ENCODE results near the gene HOMER2.

DNA sequence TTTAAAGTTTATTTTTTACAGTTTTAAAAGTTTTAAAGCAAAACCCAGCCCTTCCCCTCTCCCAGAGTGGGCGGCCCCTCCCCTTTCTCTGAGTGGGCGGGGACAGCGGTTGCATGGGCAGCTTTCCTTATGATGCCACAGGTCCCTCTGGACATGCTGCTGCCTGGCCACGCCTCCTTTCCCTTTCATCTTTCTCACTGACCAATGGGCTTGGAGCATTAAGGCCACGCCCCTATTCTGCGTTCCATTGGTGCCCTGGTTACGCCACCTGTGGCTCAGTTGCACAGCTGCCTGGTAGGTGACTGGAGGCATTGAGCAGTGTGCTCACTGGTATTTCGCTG, 21.0 kb downstream of the RPS17 start:
- PRO-cap, 4 experiments, result no peak in any of the 4 experiments
- RAMPAGE, long total RNA, 2 experiments, result no peak in any of the 2 experiments
- RRBS, result no CpG with 5 or more reads among the region's 8 CpGs

DNA sequence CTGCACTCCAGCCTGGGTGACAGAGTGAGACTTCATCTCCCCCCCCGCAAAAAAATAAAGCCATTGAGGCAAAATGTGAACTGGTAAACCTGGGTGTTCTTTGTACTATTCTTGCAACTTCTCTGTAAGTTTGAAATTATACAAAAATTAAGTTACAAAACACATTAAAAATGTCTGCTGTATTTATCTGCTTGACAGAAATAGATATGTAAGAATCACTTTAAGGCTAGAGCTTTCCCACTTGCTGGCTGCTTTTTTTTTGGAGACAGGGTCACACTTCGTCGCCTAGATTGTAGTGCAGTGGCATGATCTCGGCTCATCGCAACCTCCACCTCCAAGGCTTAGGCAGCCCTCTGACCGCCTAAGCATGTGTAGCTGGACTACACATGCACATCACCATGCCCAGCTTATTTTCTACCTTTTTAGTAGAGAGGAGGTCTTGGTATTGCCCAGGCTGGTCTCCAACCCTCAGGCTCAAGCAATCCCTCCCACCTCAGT, 4.7 kb downstream of the RPS17 start:
- PRO-cap, 4 experiments, result no peak in any of the 4 experiments
- RAMPAGE, long total RNA, 2 experiments, result no peak in any of the 2 experiments
- RRBS, result no CpG with 5 or more reads among the region's 6 CpGs

GRCh38 chr15:82536752-82537128, 3.5 kb downstream of the RPS17 start:
- PRO-cap, 4 experiments, result no peak in any of the 4 experiments
- RAMPAGE, long total RNA, 2 experiments, result no peak in any of the 2 experiments
- RRBS, result no CpG with 5 or more reads among the region's 5 CpGs

DNA sequence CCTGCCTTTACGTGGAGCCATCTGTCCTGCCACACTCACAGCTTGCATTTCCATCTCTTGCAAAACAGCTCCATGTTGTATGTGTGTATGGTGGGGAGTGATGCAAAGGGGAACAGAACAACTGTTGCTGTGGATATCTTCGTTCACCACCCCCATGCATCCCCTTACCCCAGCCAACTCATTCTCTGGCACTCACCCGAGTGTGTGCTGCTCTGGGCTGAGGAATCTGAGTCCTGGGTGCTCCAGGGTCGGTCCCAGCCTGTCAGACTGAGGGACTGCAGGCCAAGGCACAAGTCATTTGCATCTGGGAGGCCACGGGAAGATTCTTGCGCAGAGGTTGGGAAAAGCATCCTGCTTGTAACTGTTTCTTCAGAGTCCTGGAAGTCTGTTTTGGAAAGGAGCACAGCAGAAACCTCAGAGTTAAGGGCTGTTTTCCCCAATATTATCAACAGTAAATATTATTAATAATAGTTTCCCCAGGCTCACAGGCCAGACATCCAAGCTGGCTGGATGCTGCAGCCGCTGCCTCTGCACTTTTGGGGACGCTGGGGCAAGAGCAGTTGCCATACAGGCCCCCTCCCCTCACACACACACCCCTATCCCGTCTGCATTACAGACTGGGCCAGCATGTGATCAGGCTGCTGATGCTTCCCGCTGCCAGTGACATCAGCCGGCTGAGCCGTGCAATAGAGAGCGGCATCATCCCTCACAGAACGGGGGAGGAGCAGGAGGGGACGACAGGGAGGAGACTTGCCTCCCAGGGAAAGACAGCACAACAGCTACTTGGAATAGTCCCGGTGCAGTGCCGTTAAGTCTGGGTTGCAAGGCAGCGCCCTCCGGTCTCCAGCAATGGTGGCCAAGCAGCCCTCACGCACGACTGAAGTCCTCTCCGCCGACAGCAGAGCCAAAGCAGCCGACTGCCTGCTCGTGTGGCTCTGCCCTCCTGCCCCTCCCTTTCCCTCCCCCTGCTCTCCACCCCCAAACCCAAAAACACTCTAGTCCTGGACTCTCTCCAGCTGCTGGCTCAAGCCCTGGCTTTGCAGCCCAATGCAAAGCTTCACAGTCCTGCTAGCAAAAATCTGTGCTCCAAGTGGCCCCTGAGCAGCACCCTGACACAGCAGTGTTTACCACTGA, 31.3 kb upstream of the RPS17 start:
- PRO-cap, 4 experiments, result peak in 4 of 4 experiments; most common plus-strand start position 711 of the sequence (in 4); most common minus-strand start position 619 of the sequence (in 2)
- RAMPAGE, long total RNA, 2 experiments, result no peak in any of the 2 experiments
- RRBS, result 0% methylated on average over 3 of the region's 25 CpGs

DNA sequence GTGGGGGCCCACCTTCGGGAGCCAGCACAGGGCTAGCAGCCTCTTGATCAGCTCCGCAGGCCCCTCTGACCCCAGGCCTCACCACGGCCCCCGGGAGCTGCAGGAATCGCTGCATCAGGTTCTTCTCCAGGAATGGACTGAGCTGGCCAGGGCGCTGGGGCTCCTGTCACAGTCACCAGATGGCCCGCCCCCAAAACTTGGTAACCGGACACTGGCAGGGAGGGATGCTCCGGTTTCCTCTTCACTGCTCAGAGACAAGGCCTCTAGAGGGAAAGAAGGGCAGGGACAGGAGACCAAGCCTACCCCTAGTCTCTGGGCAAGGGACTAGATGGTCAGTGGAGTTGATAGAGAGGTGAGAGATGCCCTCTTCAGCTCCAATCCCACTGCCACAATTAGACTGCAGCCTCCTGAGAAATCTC, 9.9 kb downstream of the AP3B2 start:
- PRO-cap, 4 experiments, result no peak in any of the 4 experiments
- RAMPAGE, long total RNA, 2 experiments, result no peak in any of the 2 experiments
- RRBS, result 36% methylated on average over 6 of the region's 9 CpGs

DNA sequence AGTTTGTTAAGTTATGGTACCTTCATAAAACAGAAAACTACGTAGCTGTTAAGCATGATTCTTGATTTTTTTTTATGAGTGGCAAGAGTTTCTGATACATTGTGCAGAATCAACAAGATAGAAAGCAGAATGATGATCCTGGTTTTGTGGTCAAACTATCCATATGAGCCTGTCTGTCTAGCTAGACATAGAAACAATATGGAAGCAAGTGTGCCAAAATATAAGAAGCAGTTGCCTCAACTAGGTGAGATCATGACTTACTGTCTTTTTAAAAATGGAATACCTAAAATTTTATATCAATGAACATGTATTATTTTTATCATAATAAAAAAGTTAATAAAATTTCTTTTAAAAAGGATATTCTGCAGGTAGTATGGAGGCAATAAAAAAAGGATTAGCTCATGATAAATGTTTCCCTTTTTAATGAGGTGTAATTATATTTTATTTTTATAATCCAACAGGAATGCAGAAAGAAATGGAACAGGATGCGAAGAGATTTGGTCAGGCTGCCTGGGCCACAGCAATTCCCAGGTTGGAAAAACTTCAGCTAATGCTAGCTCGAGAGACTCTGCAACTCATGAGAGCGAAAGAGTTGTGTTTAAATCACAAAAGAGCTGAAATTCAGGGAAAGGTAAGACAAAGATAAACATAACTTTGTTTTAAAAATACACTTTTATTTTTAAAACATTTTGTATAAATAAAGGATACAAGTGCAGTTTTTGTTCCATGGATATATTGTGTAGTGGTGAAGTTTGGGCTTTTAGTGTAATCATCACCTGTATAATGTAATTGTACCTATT, 8.2 kb downstream of the WHAMM start:
- PRO-cap, 4 experiments, result no peak in any of the 4 experiments
- RAMPAGE, long total RNA, 2 experiments, result no peak in any of the 2 experiments
- RRBS, result no CpG with 5 or more reads among the region's 4 CpGs

DNA sequence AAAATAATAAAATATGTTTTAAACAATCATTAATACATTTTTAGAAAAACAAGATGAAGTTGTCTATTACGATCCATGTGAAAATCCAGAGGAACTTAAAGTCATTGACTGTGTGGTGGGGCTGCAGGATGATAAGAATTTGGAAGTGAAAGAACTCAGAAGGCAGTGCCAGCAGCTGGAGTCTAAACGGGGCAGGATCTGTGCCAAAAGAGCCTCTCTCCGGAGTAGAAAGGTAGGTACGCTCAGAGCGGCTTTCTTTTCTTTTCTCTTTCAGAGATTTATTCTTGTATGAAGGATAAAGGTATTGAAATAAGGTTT, 13.6 kb downstream of the WHAMM start:
- PRO-cap, 4 experiments, result no peak in any of the 4 experiments
- RAMPAGE, long total RNA, 2 experiments, result no peak in any of the 2 experiments
- RRBS, result no CpG with 5 or more reads among the region's 5 CpGs

GRCh38 chr15:82858849-82859280, 49.4 kb downstream of the WHAMM start:
- PRO-cap, 4 experiments, result no peak in any of the 4 experiments
- RAMPAGE, long total RNA, 2 experiments, result no peak in any of the 2 experiments
- RRBS, result no CpG with 5 or more reads among the region's 11 CpGs

DNA sequence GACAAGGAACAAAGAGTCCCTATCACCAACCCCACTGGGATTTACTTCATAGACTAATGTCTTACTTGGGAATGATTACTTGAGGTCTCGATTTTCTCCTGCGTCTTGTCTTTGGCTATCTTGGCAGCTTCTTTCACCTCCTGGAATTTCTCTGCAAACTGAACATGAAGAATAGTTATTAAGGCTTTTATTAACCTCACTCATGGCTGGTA, 54.6 kb downstream of the WHAMM start:
- PRO-cap, 4 experiments, result no peak in any of the 4 experiments
- RAMPAGE, long total RNA, 2 experiments, result no peak in any of the 2 experiments
- RRBS, result no CpG with 5 or more reads among the region's 2 CpGs

DNA sequence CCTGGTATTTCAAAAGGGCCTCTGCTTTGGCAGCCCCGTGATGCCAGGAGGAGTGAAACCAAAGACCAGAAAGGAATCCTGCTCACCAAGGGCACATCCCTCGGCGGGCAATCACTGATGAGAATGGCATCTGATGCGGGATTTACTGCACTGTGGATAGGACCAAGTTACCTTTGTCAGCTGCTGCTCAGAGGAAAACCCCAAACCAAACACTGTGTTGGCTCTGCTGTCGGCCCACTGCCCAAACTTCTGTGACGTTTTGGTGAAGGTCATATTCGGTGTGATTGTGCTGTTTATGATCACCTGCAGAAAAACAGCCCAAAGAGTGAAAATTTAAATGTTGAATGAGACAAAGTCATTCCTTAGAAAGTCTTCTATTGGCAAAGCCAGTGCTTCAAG, 65.7 kb downstream of the WHAMM start:
- PRO-cap, 4 experiments, result no peak in any of the 4 experiments
- RAMPAGE, long total RNA, 2 experiments, result no peak in any of the 2 experiments
- RRBS, result no CpG with 5 or more reads among the region's 7 CpGs

DNA sequence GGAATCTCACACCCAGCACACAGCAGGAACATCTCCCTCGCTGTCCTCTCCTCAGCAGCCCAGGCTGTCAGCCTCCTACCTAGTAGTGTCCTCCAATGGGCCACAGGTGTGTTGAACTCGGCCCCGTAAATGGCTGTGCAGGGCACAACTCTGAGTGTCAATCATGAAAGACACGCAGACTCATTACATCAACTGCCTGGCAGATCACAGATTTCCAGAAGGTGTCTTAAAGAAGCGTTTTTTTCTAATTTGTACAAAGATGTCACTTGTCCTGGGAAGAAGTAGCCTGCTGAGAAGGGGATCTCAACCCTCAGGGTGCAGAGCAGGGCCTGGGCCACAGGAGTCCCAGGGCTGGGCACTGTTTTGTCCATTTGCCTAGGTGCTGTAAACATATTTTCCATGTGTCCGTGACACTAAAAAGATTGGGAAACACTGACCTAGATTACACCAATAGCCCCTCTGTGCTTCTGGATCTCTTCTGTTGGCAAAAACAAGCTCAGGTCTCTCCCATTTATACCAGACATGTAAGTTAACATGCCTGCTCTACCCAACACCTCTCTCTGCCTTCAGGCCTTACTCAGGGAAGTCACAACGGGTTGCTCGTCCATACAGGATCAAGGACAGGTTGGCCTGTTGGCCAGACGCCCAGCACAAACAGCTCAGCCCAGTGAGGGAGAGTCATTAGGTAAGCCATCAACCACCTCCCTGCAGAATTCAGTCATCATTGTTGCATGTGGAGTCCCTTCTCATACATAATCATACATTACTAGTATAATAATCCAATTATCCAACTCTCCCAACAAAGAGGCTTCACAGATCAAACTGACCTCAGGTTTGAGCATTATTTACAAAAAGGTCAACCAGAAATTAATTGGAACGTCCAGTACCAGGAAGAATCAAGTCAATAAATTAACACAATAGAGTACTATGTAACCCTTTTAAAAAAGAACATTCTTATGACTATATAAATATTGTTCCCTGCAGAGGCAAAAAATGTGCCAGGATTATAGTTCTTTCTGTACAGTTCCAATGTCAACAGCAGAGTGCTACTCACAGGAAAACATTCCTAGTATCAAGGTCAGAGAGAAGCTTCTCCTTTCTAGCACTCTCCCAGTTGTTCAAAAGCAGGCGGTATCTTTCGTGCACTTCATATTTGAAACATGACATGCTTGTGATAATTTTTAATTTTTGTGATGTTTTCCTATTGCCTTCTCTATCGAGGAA, 33.4 kb downstream of the HOMER2 start:
- PRO-cap, 4 experiments, result peak in 1 of 4 experiments; most common plus-strand start position 1,063 of the sequence (in 1); most common minus-strand start position 562 of the sequence (in 1)
- RAMPAGE, long total RNA, 2 experiments, result no peak in any of the 2 experiments
- RRBS, result no CpG with 5 or more reads among the region's 13 CpGs

DNA sequence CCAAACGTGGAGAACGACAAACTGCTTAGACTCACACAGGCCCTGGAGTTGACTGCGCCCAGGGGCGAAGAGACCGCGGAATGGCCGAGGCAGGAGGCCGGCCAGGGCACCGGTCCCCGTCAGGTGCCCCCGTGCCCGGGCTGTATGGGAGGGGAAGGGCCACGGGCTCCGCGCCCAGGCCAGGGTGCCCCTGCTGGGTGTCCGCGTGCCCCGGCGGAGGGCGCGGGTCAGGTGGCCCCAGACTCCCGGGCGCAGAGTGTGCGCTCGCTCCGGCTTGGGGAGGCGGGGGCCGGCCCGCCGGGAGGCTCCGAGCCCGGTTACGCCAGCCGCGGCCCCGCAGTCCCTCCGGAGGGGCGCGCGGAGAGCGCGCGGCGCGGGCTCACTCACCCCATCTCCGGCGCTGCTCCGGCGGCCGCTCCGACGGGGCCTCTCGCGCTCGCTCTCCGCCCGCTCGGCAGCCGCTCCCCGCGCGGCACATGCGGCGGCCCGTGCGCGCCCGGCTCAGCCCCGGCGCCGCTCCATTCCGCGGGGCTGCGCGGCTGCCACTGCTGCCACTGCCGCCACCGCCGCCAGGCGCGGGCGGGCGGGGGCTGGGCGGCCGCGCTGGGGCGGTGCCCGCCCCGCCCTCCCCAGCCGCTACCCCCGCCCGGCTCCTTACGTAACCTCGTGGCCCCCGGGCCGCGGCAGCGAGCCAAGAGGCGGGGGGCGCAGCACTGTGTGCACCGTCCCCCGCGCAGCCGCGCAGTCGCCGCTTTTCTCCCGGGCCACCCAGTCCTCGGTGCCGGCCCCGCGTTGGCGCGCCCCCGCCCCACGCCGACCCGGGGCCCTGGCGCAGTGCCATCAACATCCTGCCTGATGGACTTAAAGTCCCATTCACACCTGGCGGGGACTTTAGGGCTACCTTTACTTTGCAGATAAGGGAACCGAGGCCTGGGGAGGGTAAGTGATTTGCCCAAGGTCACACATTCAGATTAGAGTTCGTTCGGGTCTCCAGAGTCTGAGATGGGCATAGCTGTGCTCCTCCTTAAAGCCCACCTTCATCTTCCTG, at the start of gene HOMER2:
TSS of gene HOMER2 (minus strand) at position 577 of the 1,048 bp plus-strand sequence.
- PRO-cap, 4 experiments, result peak in 3 of 4 experiments; most common plus-strand start position 744 of the sequence (in 1); most common minus-strand start position 82 of the sequence (in 2)
- RAMPAGE, long total RNA, 2 experiments, result no peak in any of the 2 experiments
- RRBS, result 2% methylated on average over 59 of the region's 122 CpGs

GRCh38 chr15:83029683-83030347, 18.4 kb upstream of the C15orf40 start:
- PRO-cap, 4 experiments, result no peak in any of the 4 experiments
- RAMPAGE, long total RNA, 2 experiments, result start-site peak on the minus strand in 1 of 2 experiments, at chr15:83030113-83030245 at its widest, 10 reads per replicate
- RRBS, result no CpG with 5 or more reads among the region's 13 CpGs

DNA sequence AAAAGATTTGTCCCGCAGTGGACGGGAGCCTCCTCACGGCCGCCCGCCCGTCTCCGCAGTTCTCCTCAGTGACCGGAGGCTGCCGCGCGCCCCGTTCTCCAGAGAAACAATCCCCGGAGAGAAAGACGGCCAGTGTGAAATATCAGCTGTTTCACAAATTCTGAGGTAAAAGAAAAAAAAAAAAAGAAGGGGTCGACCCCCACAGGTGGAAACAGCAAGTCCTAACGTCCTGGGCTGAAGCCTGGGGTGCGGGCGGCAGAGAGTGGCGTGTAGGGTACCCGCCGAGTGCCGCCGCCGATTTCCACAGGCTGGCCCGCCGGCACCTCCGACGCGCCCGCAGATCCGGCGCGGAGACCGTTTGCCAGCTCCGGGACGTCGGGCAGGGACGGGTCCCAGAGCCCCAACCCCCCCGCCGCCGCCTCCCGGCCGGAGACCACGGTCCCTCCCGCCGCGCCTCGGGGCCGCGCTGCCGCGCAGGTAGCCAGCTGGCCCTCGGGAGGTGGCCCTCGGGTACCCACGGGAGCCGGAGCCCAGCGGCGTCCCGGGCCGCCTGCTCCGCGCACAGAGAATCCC, 448 bp downstream of the BNC1 start:
- PRO-cap, 4 experiments, result no peak in any of the 4 experiments
- RAMPAGE, long total RNA, 2 experiments, result no peak in any of the 2 experiments
- RRBS, result 3% methylated on average over 27 of the region's 62 CpGs

DNA sequence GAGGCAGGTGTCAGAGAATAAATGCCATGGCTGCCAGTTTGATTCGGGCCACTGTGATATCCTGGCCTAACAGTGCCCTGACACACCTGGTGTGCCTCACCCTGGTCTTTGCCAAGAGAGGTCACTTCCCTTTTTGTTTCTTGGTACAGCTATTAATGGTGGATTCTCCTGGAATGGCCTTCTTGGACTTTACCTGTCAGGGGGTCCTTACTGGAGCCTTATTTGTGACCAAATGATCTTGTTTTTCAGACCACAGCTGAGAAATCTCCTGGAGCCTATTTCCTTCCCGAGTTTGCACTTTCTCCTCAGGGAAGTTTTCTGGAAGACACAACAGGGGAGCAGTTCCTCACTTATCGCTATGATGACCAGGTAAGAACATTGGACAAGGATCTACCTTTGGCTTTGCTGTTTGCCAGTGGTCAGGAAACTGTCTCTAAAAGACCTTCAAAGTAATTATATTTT, 50.2 kb downstream of the ADAMTSL3 start:
- PRO-cap, 4 experiments, result no peak in any of the 4 experiments
- RAMPAGE, long total RNA, 2 experiments, result start-site peak on the plus strand in 1 of 2 experiments, centred at position 330 of the sequence, 16 reads per replicate
- RRBS, result no CpG with 5 or more reads among the region's 3 CpGs

- PRO-cap, 4 experiments, result no peak in any of the 4 experiments
- RAMPAGE, long total RNA, 2 experiments, result no peak in any of the 2 experiments
- RRBS, result 7% methylated on average over 18 of the region's 75 CpGs
Measured at GRCh38 chr15:84079725-84080699, 155.6 kb upstream of the GOLGA6L4 start.

DNA sequence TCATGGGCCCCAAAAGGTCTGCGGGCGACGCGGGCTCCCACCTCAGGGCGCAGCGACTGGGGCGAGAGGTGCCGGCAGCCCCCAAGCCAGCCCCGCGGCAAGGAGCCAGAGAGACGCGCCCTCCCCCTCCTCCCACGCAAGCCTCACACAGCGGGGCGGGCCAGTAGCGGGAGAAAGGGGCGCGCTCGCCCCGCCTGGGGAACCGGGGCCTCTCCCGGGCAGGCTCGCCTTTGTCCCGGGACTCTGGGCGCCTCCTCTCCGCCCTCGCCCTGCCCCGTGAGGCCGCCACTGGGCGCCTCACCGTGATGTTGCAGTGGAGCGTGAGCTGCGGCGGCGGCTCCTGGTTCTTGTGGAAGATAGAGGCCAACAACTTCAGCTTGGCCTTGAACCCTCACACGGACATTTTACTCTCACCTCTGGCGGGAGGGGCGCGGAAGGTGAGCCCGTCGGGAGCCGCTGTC, 100.6 kb upstream of the ZSCAN2 start:
- PRO-cap, 4 experiments, result peak in 4 of 4 experiments; most common plus-strand start position 163 of the sequence (in 2)
- RAMPAGE, long total RNA, 2 experiments, result no peak in any of the 2 experiments
- RRBS, result no CpG with 5 or more reads among the region's 42 CpGs

GRCh38 chr15:84747940-84748498, 373 bp upstream of the ZNF592 start:
- PRO-cap, 4 experiments, result peak in 4 of 4 experiments; most common plus-strand start chr15:84748149 (in 3); most common minus-strand start chr15:84748458 (in 4)
- RAMPAGE, long total RNA, 2 experiments, result no peak in any of the 2 experiments
- RRBS, result 1% methylated on average over 28 of the region's 65 CpGs

DNA sequence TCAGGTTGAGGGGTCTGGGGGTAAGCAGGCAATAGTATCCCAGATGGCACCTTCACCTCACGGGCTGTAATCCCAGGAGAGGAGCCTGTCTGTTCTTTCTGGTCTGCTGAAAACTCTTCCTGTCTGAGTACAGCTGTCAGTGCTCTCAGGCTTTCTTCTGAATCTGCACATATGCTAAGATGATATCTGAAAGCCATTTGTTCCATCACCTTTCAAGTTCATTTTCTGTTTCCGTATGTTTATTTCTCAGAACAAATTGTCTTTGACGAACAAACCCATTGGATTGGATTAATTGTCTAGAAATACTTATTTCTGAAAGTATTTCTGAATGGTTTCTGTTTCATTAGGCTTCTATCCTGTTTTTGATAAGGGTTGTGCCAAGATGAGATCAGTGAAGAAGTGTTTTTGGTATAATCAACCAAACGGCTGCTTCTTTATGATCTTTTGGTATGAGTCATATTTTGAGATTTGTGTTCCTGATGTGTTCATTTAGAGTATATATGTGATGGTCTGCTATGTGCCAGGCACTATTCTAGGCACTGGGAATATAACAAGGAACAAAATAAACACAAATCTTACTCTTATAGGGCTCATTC, 13.3 kb downstream of the ZNF592 start:
- PRO-cap, 4 experiments, result no peak in any of the 4 experiments
- RAMPAGE, long total RNA, 2 experiments, result no peak in any of the 2 experiments
- RRBS, result no CpG with 5 or more reads among the region's 4 CpGs

GRCh38 chr15:84798495-84799216, 18.5 kb upstream of the ALPK3 start:
- PRO-cap, 4 experiments, result no peak in any of the 4 experiments
- RAMPAGE, long total RNA, 2 experiments, result no peak in any of the 2 experiments
- RRBS, result no CpG with 5 or more reads among the region's 23 CpGs